NT2/D1 (cell line): ENCODE results near the genes IARS2 and RAB3GAP2.

DNA sequence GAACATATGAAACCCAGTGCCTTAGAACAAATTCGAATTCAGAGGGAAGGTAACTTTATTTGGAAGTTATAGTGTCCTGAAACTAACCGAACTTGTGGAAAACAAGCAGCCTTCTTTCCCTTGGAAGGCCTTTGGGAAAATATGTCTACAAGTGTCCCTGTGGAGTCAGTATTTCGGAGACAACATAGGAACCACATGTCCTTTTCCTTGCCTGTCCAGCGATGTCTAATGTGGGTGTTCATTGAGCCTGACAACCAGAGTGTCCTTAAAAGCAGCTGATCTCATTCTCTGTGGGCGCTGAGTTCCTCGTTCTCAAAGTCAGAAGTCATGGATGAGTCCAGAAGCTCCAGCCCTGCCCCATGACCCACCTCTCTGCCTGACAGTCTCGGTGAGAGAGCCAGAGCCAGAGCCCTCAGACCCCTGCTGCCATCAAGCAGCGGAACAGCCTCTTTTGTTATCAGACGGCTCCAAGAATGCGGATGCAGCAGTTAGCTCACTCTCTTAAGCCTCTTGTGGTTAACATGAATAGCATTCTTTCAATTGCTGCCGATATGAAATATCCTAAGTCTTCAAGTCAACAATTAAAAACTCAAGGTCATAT lies 329.1 kb downstream of the TGFB2 start:
- RRBS, 2 experiments: no CpG with 5 or more reads among the region's 11 CpGs

- RRBS, 2 experiments: no CpG with 5 or more reads among the region's 24 CpGs
Observed at GRCh38 chr1:219660633-219661467, 47.9 kb upstream of the ZC3H11B start.

- RRBS, 2 experiments: no CpG with 5 or more reads among the region's 5 CpGs
Observed at GRCh38 chr1:219924065-219924678, 4.2 kb downstream of the SLC30A10 start.

GRCh38 chr1:220093900-220094970 lies at the start of gene IARS2:
Gene IARS2, plus strand, starts transcription at chr1:220094132.
- RRBS, 2 experiments: under 1 to 1% methylated on average over 51 of the region's 82 CpGs

DNA sequence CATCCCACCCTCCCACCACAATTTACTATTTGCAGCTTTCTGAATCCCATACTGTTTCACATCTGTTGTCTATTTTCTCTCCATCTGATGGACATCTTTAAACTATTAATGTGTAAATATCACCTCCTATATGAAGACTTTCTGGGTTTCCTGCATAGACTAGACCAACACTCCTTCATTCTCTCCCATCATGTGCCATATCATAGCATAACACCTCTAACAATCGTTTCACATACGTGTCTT lies 7.7 kb downstream of the RAB3GAP2 start:
- RRBS, 2 experiments: no CpG with 5 or more reads among the region's 2 CpGs

- RRBS, 2 experiments: 1 to 2% methylated on average over 8 of the region's 57 CpGs
Observed at GRCh38 chr1:220271623-220272735, at the start of gene RAB3GAP2. Gene RAB3GAP2, minus strand, starts transcription at chr1:220272453.

- RRBS, 2 experiments: no CpG with 5 or more reads among the region's 8 CpGs
Observed at GRCh38 chr1:220618272-220618924, 71.8 kb upstream of the C1orf115 start.

- RRBS, 2 experiments: no CpG with 5 or more reads among the region's 10 CpGs
Observed at GRCh38 chr1:220697038-220697899, 7.1 kb downstream of the C1orf115 start.

- RRBS, 2 experiments: no CpG with 5 or more reads among the region's 10 CpGs
Observed at GRCh38 chr1:220762715-220763251, 14.7 kb downstream of the MTARC2 start.

DNA sequence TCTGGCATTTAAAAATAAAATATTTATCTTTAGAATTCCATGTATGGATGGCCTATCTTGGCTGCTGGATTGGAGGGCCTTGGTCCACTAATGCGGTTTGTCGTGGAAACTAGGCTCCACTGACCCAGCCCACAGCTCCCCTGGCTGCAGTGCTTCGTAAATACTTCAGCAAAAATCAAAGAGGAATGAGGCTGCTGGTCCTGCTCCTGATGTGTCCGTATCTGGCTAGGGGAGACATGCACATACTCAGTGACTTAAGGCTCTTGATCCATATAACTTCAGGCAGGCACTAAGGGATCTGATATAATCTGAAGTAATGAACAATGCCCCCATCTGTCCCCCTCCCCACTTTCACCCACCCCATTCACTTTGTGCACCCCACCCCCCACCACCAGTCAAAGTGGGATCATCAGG lies 17.7 kb downstream of the MTARC1 start:
- RRBS, 2 experiments: no CpG with 5 or more reads among the region's 4 CpGs

- RRBS, 2 experiments: no CpG with 5 or more reads among the region's 36 CpGs
Observed at GRCh38 chr1:220882051-220883142, 3.2 kb downstream of the HLX start.

DNA sequence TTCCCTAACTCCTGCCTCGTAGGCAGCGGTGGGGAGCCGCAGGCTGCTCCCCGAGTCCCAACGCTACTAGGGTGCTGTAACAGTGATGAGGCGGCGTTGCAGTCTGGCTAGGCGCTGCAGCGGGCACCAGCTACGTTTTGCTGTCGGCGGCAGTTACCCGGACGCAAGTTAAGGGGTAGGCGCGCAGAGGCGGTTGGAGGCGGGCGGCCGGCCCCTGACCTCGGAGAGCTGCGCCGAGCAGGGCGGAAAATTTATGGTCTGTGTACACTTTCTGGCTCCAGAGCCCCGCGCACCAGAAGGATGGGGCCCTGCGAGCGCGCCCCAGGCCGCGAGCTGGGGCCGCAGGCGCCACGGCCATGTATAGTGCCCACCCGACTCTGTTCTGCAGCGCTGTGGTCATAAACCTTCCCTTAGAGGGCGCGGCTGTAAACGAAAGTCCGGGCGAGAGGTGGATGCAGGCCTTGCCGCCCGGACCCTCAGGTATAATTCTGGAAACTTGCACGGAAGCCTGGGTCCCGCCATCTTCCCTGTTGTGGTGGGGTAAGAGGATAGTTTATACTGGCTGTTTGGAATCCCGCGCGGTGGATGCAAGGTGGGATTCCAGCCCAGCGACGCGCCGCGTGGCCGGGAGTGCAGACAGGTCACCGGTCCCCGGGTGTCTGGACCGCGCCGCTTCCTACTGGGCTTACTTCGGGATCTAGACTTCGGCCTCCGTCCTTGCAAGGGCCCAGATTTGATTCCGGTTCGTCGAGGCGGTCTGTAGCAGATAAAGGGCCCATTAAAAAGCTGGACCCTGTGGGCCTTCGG lies 15.0 kb downstream of the HLX start:
- RRBS, 2 experiments: 78 to over 99% methylated on average over 9 to 14 of the region's 67 CpGs

- RRBS, 2 experiments: no CpG with 5 or more reads among the region's 3 CpGs
Observed at GRCh38 chr1:221315105-221315630, 426.7 kb downstream of the DUSP10 start.

DNA sequence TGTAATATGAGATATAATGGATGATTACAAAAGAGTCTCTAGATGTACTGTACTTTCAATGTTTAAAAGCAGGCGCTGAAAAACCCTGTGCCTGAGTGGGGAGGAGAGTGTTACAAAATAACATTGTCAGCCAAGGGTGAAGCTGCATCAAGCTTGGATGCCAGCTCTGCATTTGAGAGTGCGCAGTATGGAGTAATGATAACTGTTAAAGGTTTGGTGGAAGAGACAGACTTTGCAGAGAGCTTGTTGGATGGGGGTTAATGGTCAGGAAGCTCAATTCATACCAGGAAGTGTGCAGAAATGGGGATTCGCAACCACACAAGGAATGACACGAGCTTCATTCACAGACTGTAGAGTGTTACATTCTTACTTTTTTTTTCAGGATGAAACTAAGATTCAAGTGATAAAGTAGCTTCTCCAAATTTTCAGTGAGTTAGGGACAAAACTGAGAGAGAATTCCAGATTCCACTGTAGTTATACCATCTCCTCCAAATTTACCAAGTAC lies 120.7 kb downstream of the DUSP10 start:
- RRBS, 2 experiments: no CpG with 5 or more reads among the region's 4 CpGs

DNA sequence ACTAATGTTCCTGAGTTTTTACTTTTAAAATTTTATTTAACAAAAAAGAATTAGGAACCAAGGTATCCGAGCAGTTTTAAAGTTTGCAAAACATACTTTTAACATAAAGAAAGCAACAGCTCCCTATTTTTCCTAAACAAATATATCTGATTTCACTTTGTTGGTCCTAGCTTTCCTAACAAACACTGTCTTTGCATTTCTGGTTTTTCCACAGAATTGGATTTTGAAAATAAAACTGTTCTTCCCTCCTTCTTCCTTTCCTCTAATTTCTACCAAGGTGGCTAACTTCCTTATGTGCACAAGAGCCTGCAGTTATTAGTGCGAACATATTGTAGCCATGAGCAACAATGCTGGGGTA lies 31.3 kb downstream of the DUSP10 start:
- RRBS, 2 experiments: no CpG with 5 or more reads among the region's 2 CpGs

GRCh38 chr1:221710933-221711705 lies 30.8 kb downstream of the DUSP10 start:
- RRBS, 2 experiments: no CpG with 5 or more reads among the region's 4 CpGs

DNA sequence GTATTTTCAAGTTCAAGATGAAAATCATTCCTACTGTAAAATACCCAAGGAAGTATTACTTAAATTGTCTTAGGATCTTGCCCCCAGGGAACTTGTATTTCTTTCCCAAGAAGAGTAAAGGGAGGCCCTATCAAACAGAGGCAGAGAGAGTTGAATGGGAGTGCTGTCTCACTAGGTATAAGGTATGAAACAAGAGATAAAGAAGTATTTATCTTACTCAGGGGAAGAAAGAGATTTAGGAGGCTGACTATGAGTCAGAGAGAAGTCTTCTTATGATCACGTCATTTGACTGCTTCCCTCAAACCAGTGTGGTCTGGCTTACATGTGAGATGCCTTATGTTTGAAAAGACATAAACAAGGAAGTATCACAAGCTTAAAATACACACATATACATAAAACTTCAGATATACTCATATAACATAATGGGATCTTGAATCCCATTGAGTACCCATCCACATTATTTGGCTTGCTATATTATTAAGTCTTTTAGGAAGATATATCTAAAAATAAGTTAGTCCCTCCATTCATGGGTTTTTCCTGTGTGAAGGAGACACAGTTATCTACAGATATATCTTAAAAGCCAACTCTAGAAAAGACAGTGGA lies 29.6 kb downstream of the DUSP10 start:
- RRBS, 2 experiments: no CpG with 5 or more reads among the region's 1 CpG

- RRBS, 2 experiments: no CpG with 5 or more reads among the region's 24 CpGs
Observed at GRCh38 chr1:221738687-221739832, 2.8 kb downstream of the DUSP10 start.

- RRBS, 2 experiments: no CpG with 5 or more reads among the region's 3 CpGs
Observed at GRCh38 chr1:221794202-221794926, 52.5 kb upstream of the DUSP10 start.

- RRBS, 2 experiments: no CpG with 5 or more reads among the region's 8 CpGs
Observed at GRCh38 chr1:222043313-222043913, 301.5 kb upstream of the DUSP10 start.